Measurements from ENCODE around the gene PDE4B.

DNA sequence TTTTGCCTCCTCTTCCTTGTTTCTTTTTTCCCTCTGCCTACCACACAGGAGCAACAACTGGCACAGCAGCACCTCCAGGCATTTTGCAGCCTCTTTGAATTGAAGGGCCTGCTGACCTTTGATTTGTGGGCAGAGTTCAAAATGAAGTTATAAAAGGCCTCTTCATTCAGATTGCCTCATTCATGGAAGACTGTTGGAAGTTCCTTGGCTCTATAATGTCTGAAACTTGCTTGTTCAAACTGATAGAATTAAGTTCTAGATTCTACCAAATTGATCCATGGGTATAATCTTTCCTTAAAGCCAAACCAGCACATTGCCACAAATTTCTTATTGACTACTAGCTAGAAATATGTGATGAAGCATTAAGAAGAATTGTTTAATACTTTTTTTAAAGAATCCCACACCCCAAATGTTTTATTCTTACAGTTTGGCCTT, 44.5 kb upstream of the FOXD3 start:
- PRO-cap = no peak
- RAMPAGE, long total RNA, 2 experiments = no peak in any of the 2 experiments

- PRO-cap = no peak
- RAMPAGE, long total RNA, 2 experiments = no peak in any of the 2 experiments
Measured at GRCh38 chr1:63643735-63644316, 50.6 kb downstream of the PGM1 start.

GRCh38 chr1:64245406-64245900, 42.0 kb downstream of the UBE2U start:
- PRO-cap = no peak
- RAMPAGE, long total RNA, 2 experiments = no peak in any of the 2 experiments

DNA sequence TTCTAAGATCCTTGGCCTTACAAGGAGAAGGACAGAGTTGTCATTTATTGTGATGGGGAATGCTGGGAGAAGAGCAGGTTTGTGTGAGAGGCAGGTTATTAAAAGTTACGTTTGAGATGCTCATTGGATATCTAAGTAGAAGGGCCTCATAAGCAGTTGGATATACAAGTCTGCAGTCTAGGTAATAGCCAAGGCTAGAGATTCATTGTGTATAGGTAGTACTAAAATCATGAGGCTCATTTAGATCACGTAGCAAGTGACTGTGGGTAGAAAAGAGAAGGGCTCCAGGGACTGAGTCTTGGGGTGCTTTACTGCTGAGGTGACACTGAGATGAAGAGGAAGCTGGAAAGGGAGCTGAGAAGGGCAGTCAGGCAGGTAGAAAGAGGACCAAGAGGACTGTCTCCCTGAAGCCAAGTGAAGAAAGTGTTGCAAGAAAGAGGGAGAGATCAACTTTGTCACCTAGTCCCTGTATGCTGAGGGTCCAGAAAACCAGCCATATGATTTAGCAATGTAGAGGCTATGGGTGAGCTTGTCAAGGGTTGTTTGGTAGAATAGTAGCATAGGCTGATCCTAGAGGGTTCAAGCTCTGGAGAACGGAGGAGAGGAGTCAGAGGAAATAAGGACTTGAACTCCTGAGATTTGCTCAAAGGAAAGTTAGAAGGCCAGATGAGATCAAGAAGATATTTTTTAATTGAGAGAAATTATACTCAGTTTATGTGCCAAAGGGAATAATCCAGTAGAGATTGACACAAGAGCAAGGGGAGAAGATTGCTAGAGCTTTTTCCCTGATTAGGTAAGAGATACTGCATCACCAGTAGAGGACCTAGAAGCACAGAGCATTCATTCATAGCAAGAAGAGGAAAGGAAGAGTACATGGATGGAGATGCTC, 137.2 kb downstream of the CACHD1 start:
- PRO-cap = no peak
- RAMPAGE, long total RNA, 2 experiments = no peak in any of the 2 experiments

DNA sequence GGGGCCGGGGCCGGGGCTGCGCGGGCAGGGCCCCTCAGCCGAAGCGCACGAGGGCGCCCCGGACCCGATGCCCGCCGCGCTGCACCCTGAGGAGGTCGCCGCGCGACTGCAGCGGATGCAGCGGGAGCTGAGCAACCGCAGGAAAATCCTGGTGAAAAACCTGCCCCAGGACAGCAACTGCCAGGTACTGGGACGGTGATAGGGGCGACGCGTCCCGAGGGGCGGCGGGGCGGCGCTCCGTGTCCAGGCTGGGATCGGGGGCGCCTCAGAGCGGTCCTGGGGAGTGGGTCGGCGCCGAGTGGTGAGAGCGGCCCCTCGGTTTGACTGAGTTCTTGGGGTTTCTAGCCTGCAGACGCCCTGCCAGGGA, 346 bp downstream of the RAVER2 start:
- PRO-cap = no peak
- RAMPAGE, long total RNA, 2 experiments = no peak in any of the 2 experiments

DNA sequence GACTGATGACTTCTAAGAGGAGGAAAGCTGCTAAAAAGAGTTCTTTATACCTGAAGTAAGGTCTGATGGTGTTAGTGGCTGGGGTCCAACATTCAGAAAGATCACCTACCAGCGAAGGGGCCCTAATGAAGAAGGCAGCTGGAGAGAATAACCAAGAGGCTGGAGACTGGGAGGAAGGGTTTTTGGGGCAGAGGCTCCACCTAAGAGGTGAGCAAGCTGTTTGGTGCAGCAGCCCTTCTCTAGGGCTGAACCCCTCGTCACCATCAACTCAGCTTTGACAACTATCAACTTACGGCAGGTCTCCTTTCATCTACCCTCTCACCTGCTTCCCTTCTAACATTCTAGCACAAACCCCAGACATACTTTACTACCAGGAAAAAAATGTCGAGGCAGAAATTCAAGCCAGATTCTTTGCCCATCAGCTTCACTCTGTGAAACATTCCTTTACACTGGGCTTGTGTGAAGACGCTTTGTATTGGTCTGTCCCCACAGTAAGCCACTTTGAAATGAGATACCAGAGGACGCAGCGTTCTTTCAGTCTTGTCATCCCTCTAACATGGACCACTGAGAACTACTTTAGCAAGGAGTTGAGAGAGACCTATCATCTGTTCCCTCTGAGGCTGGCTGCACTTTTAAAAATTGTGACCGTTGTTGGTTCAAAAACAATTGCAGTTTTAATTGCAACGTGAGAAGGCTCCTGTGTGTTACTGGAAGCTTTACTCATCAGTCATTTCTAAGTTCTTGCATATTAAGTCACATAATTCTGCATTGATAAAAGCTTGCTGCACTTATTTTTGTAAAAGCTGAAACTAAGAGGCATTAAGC, 84.7 kb downstream of the RAVER2 start:
- PRO-cap = no peak
- RAMPAGE, long total RNA, 2 experiments = no peak in any of the 2 experiments

GRCh38 chr1:64840944-64841734, 96.3 kb downstream of the RAVER2 start:
- PRO-cap = no peak
- RAMPAGE, long total RNA, 2 experiments = no peak in any of the 2 experiments

- PRO-cap = no peak
- RAMPAGE, long total RNA, 2 experiments = no peak in any of the 2 experiments
Measured at GRCh38 chr1:64925994-64926735, 40.2 kb downstream of the JAK1 start.

DNA sequence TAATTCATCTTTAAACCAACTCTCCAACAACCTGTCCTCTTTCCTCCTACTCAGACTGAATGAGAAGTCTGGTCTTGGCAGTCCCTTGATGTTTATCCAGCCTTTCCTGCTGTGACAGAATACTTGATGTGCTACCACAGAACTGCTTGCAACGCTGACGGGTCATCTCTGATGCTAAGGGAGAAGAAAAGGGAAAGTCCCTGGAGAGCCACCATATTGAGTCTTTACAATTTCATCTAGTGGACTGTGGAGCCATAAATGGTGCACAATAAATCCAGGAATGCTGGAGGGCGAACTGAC, 30.8 kb downstream of the JAK1 start:
- PRO-cap = no peak
- RAMPAGE, long total RNA, 2 experiments = no peak in any of the 2 experiments

DNA sequence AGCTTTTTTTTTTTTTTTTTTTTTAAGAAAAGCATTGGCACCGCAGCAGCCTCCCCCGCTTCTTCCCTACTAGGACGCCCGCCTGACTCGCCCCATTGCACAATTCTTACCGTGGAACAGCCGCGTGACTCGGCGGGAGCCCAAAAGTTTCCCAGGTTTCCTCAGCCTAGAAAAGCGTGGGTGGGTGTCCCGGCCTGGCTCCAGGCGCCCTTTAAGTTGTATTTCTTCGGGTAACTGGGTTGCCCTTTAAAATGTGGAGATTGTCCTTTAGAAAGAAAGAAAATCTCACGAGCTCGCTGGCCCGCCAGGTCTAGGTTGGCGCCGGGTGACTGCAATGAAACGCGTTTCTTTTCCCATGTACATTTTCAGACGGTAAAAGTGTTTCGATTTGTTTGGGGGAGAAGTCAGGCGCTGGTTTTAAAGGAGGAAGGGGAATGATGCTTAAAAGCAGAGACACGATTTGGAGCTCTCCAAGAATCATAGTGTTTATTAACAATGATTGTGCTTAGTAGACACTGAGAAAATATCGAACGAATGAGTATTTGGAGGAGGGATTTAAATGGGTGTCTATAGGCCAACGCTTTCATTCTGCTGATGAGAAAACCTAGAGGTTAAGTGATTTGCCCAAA, 36.8 kb upstream of the JAK1 start:
- PRO-cap = bidirectional peak, plus-strand start at position 171 of the sequence, minus-strand start at position 68 of the sequence
- RAMPAGE, long total RNA, 2 experiments = no peak in any of the 2 experiments

GRCh38 chr1:65065571-65065964, 82.4 kb upstream of the AK4 start:
- PRO-cap = no peak
- RAMPAGE, long total RNA, 2 experiments = no peak in any of the 2 experiments

DNA sequence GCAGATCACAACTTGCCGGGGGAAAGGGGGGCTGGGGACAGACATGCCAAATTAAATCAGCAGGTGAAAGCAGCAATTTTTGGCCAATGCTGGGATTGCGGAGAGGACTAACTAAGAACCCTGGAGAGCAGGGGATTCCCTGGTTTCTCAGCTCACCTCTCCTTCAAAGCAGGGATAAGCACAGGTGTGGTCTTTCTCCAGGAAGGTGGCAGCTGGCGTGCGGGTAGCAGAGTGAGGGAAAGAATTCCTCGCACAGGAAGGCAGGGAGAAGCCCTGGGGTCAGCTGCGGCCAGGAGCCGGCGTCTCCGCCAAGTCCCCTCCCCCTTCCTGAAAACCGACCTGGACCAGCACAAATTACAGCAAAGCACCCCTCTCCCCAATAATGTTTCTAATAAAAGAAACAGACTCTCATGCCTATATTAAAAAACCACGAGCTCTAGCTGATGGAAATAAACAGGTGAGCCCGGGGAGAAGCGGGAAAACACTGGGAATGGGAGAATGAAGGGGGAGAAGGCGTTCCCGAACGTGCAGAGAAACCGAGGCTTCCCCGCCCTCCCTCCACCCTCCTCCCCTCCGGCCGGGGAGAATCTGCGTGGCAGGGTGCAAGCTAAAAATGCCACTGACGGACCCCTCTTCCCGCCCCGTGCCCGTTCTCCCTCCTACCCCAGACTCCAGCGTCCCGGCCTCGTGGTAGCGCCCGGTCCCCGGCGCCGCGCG, 81.9 kb upstream of the AK4 start:
- PRO-cap = no peak
- RAMPAGE, long total RNA, 2 experiments = no peak in any of the 2 experiments

GRCh38 chr1:65264373-65265077, 44.8 kb upstream of the DNAJC6 start:
- PRO-cap = no peak
- RAMPAGE, long total RNA, 2 experiments = no peak in any of the 2 experiments

GRCh38 chr1:65415760-65416307, 4.6 kb upstream of the LEPR start:
- PRO-cap = no peak
- RAMPAGE, long total RNA, 2 experiments = no peak in any of the 2 experiments

DNA sequence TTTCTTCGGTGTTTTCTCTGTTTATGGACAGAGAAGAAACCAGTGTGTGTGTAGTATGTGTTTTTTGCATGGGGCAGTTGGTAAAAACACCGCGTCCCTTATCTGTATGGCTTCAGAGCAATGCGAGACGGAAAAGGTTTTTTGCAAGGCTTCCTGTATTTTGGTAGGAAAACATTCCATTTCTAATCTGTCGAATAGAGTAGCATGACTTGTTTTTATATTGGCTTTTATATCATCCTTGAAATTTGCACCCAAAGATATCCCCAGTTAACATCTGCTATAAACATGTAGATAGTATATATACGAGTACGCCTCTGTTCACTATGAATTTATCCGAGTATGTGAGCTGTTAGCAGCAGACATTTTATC, 813 bp downstream of the LEPR start:
- PRO-cap = no peak
- RAMPAGE, long total RNA, 2 experiments = no peak in any of the 2 experiments

DNA sequence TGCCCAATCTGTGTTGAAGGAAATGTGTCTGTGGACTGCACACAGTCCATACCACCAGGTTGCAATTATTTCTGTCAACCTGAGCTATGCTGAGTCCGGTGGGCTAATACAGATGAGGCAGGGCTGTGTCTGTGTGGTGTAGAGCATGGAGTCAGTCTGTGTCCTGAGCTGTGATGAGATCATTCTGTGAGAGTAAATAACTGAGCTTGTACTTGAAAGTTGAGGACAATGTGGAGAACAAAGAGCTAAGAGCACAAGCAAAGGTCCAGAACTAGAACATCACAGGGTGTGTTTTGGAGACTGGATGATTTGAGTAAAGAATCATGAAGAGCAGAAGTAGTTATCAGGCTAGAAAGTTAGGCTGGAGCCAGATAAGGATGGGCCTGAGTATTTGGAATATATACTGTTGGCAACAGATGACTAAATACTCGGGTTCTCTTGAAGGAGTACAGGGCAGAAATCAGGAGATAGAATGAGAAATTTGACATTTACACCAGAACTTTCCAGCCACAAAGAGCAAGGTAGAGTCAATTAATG, 48.7 kb downstream of the LEPR start:
- PRO-cap = no peak
- RAMPAGE, long total RNA, 2 experiments = no peak in any of the 2 experiments

DNA sequence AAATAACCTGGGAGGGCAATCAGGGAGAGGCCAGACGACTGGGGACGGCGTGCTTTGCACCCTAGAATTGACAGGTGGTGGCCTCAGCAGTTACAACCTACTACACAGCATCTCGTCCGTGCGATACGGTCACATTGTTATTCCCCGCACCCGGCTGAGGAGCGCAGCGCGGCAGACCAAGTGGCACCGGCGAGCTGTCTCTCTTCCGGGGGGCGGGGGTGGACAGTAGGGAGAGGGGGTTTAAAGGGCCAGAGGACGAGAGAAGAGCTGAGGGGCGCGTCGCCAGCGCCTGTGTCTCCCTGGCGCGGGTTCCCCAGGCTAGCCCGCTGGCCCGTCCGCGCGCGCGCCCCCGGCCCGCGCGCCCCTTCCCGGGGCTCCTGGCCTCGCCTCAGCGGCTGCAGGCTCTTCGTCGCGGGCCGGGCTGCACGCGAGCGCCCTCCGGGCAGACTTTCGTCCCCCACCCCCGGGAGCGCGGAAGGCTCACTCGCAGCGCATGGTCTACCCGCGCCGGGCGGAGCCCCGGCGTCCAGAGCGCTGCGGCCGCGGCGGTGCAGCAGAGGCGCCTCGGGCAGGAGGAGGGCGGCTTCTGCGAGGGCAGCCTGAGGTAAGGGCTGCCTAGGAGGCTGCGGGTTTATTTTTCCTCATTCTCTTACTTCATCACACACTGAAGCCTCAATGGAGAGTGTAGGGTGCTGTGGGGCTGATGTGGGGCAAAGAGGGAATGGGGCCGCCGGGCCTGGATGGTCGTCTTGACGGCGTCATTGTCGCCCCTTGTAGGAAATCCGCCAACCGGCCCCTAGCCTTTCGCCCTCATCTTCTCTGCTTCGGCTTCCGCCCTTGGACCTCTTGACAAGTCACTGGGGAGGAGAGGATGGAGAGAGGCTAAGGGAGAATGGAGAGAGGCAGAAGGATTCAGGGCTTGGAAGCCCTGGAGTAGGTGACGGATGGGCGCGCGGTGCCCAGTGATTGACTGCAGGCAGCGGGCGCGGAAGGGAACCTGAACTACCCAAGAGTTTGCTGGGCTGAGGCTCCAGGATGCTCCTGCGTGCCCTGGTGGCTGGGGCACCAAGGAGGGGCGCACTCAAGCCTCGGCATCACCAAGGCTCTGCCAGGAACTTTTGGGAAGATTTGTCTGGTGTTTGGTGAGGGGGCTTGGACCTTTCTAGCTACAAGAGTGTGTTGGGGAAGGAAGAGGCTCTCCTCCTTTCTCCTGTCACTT, at the start of gene PDE4B:
Gene PDE4B, plus strand, starts transcription at position 251 of the 1,219 bp plus-strand sequence.
- PRO-cap = no peak
- RAMPAGE, long total RNA, 2 experiments = no peak in any of the 2 experiments

DNA sequence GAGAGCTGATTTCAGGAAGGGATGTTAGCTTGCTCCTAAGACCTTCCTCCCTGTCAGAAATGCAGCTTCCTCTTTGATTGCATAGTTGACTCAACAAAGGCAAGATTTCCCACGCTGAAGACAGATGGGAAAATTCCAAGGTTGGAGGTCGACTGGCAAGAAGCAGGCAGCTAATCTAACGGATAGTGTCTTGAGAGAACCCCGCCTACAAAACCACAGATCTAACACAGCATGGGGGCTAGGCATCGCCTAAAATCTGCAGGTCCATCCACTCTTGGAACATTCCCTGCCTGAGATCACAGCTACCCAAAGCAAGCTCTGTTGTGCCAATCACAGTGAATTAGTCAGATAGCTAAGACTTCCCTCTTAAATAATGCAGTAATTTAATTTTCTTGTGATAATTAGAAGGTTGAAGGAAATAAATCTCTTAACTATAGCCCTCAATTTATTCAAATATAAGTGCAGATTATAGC, 357.8 kb upstream of the SGIP1 start:
- PRO-cap = no peak
- RAMPAGE, long total RNA, 2 experiments = no peak in any of the 2 experiments

- PRO-cap = no peak
- RAMPAGE, long total RNA, 2 experiments = no peak in any of the 2 experiments
Measured at GRCh38 chr1:66275529-66276153, 258.3 kb upstream of the SGIP1 start.

DNA sequence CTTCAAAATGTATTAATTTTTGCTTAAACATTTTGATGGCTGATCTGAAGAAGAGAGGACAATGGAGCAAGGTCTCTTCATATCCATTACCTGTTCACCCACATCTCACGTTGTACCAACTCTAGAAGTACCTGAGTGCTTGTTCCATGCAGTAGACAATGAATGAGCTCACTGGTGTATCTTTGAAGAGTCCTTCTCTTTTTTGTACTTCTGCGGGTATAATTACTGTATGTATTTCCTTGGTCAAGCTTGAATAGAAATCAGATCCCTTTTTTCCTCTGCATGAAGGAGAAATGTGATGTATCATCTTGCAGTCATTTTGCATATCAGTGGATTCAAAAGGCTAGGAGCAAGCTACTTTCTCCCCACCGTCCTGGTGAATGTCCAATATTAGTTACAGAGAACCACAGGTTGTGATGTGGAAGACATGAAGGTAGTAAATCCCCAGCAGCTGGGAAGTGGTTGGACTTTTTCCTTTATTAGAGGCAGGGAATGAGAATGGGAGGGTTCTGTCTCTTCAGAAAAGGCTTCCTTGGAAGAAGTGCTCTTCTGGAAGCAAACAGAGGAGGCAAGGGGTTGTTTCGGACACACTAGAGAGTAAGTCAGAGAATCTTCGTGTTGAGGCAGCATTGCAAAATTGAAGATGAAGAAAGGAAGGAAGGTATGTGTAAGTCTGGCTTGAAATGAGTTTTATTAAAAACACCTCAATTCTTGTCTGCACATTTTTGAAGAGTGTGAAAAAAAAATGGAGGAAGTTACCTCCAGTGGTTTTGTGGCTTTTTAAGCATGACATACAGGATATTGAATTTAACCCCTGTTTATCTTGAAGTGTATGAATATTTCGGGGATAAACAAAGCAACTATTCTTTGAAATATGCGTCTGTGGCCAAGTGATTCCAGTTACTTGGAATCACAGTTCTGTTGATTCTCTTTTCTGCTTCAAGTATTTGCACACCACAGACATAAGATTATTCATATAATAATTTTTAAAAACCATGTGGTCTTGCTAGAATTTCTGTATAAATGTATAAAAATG, 203.5 kb upstream of the SGIP1 start:
- PRO-cap = no peak
- RAMPAGE, long total RNA, 2 experiments = no peak in any of the 2 experiments

Data from prostate gland (tissue), 2 donors.